Fibroblast of villous mesenchyme (primary cell): ENCODE measurements around a stretch of chr14.

DNA sequence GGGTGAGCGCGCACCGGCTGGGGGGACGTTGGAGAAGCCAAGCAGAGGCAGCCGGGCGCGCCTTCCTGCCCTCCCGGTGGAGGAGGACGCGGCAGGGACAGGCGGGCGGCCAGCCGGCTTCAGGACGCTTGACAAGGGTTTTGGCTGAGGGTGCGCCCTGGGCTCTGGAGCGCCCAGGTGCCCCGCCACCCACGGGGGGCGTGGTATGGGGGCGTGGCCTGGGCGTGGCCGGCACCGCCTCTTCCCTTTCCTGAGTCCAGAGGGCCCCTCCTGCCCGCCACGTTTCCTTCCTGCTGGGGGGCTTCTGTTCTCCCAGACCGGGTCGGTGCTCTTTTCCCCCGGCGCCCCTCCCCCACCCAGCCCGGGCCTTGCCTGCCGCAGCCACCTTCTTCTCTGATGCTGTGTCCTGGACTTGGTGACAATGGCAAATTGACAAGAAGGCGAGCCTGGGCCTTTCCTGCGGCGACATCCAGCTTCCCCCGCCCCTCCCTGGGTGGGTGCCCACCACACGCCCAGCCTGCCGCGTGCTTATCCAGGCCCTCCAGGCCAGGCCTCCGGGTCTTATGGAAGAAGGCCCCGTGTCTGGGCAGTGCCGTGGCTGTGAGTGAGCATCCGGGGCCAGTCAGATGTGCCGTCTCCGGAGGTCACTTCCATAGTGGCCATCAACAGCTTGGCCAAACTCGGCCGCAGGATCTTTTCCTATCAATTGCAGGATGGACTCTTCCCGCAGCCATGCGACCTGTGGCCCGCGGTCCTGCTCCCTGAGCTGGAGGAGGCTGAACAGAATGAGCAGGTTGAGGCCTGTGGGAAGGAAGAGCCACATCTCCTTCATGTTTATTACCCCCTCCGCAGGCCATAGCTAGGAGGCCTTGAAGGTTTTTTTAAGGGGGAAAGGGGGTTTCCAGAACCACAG, 24.7 kb upstream of the PPP1R13B start:
- CAGE, long polyA plus RNA = no peak

- CAGE, long polyA plus RNA = no peak
These were observed 4.3 kb upstream of the ASPG start for GRCh38 chr14:104081022-104081833.

DNA sequence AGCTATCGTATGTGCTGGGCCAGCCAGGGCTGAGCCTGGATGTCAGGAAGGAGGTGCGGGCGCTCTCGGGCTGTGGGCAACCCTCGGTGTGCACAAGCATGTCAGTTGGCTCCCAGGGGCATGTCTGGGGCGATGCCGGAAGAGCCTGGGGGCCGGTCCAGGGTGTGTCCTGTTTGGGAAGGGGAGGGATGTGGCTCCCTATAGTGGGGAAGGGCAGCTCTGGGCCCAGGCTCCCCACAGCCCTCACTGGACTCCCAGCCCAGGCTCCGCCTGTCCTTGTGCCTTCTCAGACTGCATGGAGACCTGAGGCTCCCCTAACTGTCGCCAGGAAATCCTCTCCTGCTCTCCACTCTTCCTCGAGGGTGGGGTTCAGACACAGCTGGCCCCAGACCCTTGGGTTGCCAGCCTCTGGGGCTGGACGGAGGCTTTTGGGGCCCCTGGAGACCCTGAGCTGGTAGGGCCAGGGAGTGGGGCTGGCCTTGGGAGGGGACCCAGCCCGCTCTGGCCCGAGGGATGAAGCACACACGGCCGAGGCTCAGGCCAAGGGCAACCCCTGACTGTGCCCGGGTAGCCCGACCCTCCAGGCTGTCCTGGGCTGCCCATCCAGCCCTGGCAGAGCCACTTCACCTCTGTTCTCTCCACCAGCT, 19.3 kb downstream of the ASPG start:
- CAGE, long polyA plus RNA = no peak

DNA sequence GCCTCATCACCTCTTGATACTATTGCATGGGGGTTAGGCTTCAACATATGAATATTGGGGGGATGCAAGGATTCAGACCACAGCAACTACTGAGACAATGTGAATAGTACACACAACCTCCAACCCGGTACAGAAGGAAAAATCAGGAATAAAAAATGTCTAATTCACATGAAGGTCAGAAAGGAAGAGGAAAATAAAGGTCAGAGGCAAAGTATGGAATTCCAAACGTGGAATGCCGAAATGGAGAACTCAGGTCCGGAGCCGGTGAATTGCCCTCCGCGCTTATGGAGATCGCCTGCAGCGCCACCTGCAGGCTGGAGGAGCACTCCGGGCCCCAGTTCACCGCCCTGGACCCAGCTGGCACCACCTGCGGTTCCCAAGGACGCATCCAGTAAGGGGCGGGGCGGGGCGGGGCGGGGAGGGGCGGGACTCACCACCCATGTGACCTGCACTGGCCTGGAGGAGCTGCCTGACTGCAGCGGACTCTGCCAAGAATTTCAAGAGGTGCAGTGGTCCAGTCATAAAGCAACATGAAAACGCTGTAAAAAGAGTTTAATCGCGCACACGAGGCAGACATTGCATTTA, 203.5 kb downstream of the KIF26A start:
- CAGE, long polyA plus RNA = no peak

DNA sequence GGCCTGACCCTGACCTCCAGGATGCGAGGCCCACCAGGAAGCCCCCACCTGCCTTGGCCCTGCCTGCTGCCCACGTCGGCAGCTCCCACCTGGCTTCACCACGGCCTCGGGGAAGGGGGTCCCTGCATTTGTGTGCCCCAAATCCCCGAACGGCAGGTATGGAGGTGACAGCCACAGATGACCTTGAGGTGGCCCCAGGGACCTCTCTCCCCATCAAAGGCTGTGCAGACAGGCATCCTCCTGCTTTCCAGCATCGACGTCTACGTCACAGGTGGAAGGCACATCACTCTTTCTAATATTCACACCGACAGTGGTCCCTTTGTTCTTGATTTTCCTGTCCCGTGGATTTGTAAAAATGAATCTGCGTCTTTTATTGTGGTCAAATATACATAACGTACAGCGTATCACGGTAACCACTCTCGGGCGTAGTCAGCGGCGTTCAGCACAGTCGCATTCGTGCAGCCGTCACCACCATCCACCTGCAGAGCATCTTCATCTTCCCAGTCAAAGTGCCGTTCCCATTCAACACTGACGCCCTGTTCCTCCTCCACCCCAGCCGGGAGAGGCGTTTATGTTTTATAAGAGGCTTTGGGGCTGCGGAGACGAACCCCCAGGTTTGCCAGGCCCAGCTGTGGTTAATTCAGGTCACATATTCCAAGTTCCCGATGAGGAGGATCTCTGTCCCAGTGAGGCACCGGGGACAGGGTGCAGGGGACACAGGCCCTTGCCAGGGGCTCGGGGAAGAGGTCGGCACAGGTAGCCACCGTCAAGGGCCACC, 189.6 kb upstream of the C14orf180 start:
- CAGE, long polyA plus RNA = no peak

DNA sequence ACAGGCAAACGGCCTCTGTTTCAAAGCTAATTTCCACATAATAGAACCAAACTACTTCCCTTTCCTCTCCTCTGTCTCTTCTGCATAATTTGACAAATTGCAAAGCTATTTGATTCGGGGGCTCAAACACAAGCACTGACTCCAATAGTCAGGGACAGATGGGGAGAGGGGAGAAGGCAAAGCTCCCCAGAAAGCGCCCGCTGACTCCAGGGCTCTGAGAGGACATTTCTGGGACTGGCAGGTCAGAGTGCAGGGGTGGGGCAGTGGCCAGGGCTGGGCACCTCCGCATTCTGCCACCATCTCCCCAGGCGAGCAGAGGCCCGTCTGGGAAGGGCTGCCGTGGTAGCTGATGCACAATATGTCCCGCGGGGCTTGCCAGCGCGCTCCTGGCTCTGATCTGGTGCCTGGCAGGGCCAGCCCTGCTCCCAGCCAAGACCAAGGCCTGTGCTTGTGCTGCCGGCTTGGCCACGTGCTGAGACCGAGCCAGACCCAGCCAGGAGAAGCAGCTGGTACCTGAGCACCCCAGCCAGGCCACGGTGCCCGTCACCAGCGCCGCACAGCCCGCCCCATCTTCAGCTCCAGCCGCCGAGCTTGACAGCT, 68.8 kb upstream of the C14orf180 start:
- CAGE, long polyA plus RNA = no peak

- CAGE, long polyA plus RNA = no peak
These were observed 23.2 kb upstream of the INF2 start for GRCh38 chr14:104666081-104666761.

DNA sequence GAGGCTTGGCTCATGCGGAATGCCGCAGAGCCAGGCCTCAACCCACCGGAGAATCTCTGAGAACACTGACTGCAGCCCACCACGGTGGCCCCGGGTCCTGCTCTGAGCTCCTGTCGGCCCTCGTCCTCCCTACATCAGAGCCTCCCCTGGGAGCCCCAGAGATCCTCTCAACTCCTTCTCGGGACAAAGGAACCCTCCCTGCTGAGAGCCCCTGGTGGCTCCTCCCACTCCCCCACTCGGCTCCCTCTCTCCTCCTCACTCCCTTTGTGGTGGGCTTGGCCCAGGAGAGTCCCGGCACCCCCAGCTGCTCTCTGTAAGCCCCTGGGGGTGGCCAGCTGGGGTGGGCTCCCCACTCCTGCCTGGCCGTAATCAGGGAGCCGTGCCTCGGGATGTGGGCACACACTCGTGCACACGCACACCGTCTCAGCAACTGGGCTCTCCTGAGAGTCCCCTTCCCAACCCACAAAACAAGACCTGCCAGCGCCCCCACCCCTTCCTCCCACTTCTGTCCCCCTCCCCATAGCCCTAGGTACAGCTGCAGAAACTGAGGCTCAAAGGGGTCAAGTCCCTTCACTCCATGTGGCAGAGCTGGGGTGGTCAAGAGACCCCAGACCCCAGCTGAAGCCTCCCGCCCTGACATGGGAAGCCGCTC, 10.9 kb upstream of the INF2 start:
- CAGE, long polyA plus RNA = no peak

- CAGE, long polyA plus RNA = no peak
These were observed 16.5 kb downstream of the INF2 start for GRCh38 chr14:104705823-104706397.

- CAGE, long polyA plus RNA = no peak
These were observed 11.7 kb upstream of the ADSS1 start for GRCh38 chr14:104712365-104712709.

- CAGE, long polyA plus RNA = no peak
These were observed 2.3 kb downstream of the ADSS1 start for GRCh38 chr14:104725976-104727043.

DNA sequence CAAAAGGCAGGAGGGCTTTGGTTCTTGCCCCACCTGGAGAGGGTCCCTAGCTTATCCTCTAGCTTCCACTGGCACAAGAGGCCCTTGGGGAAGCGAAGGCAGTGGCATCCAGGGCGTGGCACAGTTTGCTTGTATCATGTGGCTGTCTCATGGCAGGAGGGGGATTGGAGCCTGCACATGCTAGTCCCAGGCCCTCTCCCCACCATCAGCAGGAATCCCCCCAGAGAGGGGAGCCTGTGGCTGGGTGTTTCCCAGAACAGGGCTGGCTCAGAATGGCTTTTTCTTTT, 10.2 kb downstream of the ADSS1 start:
- CAGE, long polyA plus RNA = no peak

DNA sequence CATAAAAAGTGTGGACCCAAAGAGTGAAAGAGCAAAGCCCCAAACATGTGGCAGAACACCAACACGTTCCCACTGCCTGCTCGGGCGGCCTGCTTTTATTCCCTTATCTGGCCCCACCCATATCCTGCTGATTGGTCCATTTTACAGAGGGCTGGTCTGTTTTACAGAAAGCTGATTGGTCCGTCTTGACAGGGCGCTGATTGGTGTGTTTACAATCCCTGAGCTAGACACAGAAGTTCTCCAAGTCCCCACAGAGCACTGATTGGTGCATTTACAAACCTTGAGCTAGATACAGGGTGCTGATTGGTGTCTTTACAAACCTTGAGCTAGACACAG, 2.2 kb upstream of the SIVA1 start:
- CAGE, long polyA plus RNA = no peak

GRCh38 chr14:104775520-104776126, 19.9 kb downstream of the AKT1 start:
- CAGE, long polyA plus RNA = no peak

DNA sequence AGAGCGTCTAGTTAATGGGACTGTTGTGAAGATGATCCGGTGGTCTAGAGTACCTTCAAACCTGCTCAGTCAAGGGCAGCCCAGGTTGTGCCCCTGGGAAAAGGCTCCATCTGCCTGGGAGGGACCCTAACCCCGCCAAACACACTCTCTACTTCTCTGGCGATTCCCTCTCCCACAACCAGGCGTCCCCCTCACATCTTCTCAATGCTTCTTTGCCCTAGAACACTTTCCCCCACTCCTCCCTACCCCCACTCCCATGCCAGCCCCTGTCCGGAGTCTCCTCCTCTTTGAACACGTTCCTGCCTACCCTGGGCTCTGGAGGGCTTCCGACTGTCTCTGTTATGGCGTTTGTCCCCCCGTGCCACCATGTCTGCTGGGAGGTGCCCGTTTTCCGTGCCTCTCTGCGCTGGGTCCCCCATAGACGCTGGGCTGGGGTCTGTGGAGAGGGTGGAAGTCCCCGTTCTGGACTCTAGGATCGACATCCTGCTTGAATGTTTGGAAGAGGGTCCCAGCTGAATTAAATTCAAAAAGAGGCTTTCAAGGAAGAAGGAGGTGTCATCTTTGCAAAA, 1.3 kb upstream of the ZBTB42 start:
- CAGE, long polyA plus RNA = no peak

- CAGE, long polyA plus RNA = no peak
These were observed 1.6 kb downstream of the ZBTB42 start for GRCh38 chr14:104802237-104803153.

- CAGE, long polyA plus RNA = no peak
These were observed 8.3 kb downstream of the PLD4 start for GRCh38 chr14:104932591-104933813.

DNA sequence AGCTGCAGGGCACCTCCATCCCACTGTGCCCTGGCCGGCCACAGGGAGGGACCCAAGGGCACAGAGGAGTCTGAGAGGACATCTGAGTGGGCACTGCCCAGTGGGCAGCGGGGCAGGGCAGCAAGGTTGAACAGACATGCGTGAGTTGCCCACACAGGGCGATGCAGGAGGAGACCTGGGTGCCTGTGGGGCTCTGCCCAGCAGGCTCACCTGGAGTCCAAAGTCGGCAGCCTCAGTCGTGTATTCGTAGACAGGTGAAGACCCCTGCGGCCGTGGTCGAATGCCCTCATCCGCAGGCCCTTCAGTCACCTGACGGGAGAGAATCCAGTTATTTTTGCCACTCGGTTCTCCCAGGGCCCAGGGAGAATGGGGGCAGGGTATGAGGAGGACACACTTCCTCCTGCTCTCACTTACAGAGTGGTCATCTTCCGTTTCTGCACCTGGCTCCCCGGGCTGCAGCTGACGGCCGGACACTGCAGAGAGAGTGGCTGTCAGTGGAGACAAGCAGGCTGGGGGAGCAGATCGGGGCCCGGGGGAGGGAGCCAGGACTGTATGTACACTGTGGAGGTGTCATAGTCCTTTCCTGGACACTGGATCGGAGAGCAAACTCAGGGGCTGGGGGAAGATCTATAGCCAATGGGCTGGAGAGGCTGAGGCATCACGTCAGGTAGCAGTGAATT, 20.8 kb downstream of the AHNAK2 start:
- CAGE, long polyA plus RNA = no peak

GRCh38 chr14:104980143-104980500, 1.9 kb upstream of the AHNAK2 start:
- CAGE, long polyA plus RNA = no peak

GRCh38 chr14:105011222-105011962, 9.5 kb downstream of the CDCA4 start:
- CAGE, long polyA plus RNA = no peak